Myometrial cell (primary cell): ENCODE results near the gene REEP5.

DNA sequence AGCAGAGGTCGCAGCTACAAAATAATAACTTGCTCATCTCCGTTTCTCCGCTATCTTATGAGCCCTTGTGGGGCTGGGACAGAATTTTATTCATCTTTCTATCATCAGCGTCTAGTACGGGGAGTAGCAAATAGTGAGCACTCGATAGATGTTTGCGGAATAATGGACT lies 30.7 kb upstream of the APC start:
- RAMPAGE, long total RNA, result no peak

- RAMPAGE, long total RNA, result no peak
Measured at GRCh38 chr5:112817721-112818148, 43.4 kb upstream of the SRP19 start.

- RAMPAGE, long total RNA, result no peak
Measured at GRCh38 chr5:112837978-112839060, 22.8 kb upstream of the SRP19 start.

DNA sequence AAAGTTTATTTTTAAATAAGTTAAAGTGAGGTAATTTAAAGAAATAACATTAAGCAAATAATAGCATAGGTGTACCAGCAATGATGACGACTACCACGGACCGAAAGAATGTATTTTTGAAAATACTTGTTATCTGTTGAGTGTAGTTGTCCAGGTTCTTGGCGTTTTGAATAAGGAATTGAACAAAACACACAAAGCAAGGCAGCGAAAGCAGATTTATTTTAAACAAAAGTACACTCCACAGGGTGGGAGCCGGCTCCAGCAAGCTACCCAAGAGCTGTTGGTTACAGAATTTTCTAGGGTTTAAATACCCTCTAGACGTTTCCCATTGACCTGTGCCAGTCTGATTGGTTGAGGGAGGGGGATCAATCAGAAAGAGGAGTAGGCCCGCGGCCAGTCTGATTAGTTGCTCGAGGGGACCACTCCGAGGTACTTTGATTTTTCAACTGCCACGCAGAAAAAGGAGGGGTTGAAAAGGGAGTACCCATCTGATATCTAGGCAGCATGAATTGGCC lies 884 bp downstream of the SRP19 start:
- RAMPAGE, long total RNA, result no peak

DNA sequence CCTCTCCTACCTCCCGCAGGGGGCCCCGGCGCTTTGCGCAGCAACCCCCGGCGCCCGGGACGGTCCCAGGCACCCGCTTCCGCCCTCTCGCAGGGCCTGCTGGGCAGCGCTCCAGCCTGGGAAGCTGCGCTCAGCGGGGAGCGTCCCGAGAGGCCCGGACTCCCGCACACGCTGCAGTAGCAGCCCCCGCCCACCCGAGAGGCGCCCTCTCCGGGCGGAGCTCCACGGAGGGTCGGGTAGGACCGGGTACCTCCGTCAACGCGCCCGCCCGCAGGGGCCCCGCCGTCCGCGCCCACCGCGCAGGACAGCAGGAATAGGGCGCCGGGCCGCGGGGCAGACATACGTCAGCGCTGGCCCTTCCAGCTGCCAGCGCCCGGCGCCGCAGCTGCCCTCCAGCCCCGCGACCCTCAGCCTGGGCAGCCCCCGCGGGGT lies 541 bp downstream of the REEP5 start:
- RAMPAGE, long total RNA, result no peak

DNA sequence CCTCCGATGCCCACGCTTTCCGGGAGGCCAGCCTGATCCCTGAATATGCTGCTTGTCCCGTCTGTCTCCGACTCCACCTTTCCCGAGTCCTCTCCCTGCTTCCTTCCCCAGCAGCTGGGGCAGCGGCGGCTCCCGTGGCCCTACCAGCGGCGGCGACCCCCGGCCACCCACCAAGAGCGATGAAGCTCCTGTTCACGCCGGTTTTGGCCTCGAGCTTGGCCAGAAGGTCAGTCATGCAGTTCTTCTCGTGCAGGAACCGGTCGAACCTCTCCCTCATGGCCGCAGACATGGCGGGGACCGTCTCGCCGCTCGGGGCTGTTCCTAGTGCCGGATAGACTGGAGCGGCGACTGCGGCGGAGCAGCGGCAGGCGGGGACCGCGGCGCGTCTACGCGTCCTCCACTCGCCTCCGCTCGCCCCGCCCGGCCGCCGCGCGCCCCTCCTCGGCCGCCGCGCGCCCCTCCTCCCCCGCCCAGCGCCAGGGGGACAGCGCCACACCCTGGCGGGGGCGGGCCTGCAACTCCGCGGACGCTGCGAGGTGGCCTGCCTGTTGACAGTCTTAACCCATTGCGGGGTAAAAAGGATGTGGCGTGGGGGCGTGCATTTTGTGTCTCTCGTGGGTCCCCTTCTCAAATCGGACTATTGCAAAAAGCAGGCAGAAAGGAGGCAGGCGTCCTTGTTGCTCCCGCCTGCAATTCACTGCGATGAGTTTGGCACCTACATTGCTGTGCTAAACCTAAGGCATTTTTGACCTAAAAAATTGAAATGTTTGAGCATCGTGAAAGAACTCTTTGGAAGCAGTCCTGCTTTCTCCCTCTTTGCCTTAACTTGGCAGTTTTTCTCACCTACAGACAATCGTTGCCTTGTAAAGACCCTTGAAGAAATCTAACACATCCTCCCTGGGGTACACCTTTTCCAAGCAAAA lies at the start of gene REEP5:
Gene REEP5 (minus strand): TSS at position 326 of the 923 bp plus-strand sequence.
- RAMPAGE, long total RNA, result start-site peak on the minus strand centred at position 368 of the sequence, 123 bp wide, 544 and 2,148 reads in 2 replicates

- RAMPAGE, long total RNA, result no peak
Measured at GRCh38 chr5:113027606-113028275, 51.1 kb downstream of the DCP2 start.

- RAMPAGE, long total RNA, result no peak
Measured at GRCh38 chr5:113149696-113150613, 173.4 kb downstream of the DCP2 start.

GRCh38 chr5:113292904-113293637 lies 141.7 kb downstream of the TSSK1B start:
- RAMPAGE, long total RNA, result no peak

DNA sequence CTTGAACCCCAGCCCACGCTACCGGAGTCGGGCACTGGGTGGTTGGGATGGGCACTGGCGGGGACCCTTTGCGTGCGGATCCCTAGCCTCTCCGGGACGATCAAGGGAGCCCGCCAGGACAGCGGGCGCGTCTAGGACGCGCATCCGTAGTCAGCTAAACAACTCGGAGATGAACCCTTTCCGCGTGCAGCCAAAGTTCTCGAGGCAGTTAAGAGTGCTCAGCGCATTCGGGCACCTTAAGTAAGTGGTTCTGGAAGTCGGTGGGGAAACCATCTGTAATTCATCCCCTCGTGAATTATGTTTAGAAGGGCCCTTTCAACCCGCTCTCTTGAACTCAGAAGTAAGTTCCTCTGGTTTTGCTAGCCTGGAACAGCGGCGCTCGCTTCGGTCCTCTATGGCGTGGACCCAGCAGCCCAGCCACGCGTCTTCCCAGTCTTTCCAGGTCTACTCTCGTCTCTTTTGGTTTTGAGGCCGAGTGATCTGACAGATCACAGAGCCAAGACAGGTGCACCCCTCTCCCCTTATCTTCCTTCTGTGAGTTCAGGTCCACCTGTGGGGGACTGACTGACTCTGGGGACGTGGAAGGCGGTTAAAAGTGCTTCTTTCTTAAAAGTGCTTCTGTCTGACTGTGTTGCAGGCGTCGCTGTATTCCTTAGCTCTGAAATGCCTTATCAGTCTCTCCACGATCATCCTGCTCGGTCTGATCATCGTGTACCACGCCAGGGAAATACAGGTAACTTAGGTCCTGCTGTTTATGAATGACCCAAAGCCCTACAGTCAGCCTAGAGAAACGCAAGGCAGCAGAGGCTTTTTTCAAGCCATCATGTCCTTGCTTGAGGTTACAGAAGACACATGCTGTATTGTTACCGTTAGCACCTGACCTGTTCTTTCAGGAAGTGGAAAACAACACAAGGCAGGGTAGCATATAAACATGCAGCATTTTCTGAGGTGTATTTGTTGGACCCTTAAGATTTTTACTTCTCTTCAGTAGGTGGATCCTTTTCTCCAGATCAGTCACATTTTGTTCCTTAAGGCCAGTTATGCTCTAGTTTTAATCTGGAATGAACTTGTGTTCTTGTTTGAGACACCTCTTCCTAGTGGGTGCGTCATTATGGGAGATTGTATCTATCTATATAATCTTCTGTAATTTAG lies 1.8 kb downstream of the KCNN2 start:
- RAMPAGE, long total RNA, result no peak

GRCh38 chr5:114411557-114412008 lies 49.7 kb downstream of the KCNN2 start:
- RAMPAGE, long total RNA, result no peak

GRCh38 chr5:115011993-115012249 lies 157.8 kb downstream of the TRIM36 start:
- RAMPAGE, long total RNA, result no peak

GRCh38 chr5:115544940-115545198 lies 294 bp upstream of the FEM1C start:
- RAMPAGE, long total RNA, result no peak

GRCh38 chr5:115613616-115614478 lies 11.6 kb upstream of the TICAM2 start:
- RAMPAGE, long total RNA, result no peak

DNA sequence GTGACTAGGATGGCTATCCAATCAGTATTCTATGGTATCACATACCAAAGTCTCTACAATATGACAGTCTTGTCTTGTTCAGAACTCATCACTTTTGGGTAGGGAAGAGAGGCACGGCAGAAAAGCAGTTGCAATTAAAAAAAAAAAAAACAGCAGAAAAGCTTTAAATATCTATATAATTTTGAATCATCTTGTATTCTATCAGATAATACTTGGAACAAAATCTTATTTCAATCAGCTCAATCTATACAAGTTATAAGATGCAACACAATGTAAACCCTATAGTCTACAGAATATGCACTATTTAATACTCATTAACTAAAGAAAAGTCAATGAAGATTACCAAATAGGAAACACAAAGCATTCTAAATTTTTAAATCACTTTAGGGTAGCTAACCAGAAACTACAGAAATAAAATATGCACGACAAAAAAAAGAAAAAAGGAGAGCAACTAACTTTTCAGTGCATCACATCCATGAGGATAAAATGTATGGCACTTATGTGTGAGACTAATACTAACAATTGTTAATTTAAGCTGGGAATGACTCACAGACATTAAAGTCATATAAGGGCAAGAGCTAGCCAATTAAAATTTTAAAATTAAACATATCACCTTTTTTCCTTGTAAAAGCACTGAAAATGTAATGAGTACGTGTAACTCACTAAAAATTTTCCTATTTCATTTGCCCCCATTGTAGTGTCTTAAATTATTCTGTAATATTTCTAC lies 10.9 kb downstream of the TMED7 start:
- RAMPAGE, long total RNA, result no peak

GRCh38 chr5:115735016-115735580 lies 81.4 kb downstream of the CDO1 start:
- RAMPAGE, long total RNA, result no peak

- RAMPAGE, long total RNA, result no peak
Measured at GRCh38 chr5:115851098-115851438, 9.3 kb downstream of the AP3S1 start.

- RAMPAGE, long total RNA, result no peak
Measured at GRCh38 chr5:116159343-116159797, 74.5 kb downstream of the COMMD10 start.

GRCh38 chr5:116179299-116179764 lies 94.5 kb downstream of the COMMD10 start:
- RAMPAGE, long total RNA, result no peak

DNA sequence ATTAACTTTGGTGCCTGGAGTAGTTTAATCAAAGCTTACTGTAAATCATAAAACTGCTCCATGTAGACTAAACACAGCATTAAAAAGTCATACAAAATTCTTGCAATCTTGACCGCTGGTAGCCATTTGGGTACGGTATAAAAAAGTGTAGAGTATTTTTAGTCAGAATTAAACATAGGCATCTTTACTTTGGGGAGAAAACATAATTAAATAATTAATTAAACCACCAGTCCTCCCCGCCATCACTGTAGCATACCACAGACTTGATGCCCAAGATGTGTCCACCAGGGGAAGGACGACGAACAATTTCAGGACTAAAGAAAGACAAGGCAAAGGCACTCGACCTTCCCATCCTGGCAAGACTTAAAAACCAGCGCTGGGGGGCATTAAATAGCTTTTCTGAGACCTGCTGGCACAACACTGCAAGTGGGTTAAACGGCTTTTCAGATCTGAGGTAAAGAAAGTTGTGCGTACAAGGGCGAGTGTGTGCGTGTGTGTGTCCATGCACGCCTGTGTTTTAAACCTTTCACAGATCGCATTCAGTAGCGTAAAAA lies 2.8 kb downstream of the SEMA6A start:
- RAMPAGE, long total RNA, result no peak